Vermiform appendix (tissue), 1 donor: ENCODE measurements around a stretch of chr20.

DNA sequence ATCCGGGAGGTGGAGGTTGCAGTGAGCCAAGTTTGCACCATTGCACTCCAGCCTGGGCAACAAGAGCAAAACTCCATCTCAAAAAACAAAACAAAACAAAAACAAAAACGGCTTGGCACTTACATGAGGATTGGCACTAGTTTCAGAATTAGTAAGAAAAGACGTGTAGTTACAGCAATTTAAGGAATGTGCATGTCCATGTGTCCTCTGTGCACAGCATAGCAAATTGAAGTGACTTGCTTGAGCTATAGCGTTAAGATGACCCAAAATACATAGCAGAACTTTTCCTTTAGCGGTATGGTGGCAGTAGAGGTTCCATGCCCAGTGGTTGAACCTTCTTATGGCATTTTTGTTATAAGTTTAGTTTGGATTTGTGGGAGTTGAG is 2.0 kb downstream of the PARD6B start:
- PRO-cap, result no peak

DNA sequence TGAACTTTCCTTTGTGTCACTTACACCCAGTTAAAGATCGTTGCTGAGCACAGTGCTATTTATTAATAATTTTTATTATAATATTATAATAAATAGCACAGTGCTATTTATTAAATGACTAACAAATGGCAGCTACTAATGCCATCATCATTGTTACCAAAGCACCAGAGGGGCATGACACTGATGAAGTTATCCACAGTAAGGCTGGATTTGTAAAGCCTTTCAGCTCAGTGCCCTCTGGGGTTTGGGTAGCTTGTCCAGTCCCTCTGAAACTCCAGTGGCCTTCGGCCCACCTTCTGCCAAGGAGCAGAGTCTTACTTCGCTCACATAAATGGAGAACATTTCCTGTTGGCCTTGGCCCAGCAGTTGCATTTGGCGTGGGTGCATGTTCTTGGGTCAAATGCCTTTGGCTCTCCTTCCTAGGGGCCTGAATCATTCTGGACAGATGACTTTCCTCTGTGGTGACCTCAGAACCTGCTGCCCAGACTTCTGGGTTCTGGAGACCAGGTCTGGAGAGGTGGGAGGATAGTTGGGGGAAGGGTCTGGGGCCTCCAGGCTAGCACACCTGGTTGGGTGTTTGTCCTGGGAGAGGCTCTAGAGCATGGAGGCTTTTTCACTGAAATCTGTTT is 29.2 kb downstream of the BCAS4 start:
- PRO-cap, result no peak

DNA sequence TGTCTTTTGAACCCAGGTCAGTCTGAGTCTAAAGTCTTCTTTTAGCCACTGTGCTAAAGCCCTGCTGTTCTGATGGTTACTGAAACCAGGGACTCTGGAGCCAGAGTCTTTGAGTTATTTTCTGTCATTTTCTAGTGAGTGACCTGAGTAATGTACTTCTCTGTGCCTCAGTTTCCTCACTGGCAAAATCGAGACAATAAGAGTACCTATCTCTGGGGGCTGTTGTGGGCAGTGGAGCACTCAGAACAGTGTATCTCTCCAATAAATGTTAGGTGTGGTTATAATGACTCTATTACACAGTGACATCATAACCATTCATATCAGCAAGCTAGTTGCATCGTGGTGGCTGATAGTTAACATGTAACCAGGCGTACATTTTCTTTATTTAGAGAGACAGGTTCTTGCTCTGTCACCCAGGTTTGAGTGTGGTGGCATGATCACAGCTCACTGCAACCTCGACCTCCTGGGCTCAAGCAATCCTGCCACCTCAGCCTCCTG is 74.7 kb upstream of the KCNG1 start:
- PRO-cap, result bidirectional peak, plus-strand start at position 416 of the sequence, minus-strand start at position 247 of the sequence

DNA sequence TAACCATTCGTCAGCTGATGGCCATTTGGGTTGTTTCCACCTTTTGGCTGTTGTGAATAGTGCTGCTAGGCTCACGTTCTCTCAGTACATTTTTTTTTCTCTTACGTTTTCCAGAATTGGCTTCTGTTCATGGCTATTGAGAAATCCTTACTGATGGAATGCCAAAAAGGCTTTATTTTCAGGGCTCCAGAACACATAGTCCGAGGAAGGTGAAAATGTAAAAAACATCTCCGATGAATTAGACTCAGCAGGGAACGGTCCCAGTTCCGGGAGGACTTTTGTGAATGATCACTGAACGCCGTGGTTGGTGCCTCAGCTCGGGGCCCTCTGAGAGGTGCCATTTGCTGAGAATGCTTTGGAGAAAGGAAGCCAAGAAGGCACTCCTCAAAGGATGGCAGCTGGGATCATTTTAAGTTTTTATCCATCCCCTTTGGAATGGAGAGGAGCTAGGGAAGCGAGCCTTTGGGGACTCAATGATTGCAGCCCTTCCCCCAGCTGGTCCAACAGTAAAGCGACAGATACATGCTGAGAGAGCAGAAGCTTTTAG is 133.2 kb upstream of the KCNG1 start:
- PRO-cap, result no peak

GRCh38 chr20:51200028-51200346 is 177.1 kb upstream of the KCNG1 start:
- PRO-cap, result no peak

GRCh38 chr20:51413658-51414380 is 128.7 kb downstream of the NFATC2 start:
- PRO-cap, result unidirectional peak, plus-strand start at chr20:51414192

- PRO-cap, result no peak
Measured at GRCh38 chr20:51426740-51427514, 115.6 kb downstream of the NFATC2 start.

- PRO-cap, result no peak
Measured at GRCh38 chr20:51456198-51457177, 86.0 kb downstream of the NFATC2 start.

DNA sequence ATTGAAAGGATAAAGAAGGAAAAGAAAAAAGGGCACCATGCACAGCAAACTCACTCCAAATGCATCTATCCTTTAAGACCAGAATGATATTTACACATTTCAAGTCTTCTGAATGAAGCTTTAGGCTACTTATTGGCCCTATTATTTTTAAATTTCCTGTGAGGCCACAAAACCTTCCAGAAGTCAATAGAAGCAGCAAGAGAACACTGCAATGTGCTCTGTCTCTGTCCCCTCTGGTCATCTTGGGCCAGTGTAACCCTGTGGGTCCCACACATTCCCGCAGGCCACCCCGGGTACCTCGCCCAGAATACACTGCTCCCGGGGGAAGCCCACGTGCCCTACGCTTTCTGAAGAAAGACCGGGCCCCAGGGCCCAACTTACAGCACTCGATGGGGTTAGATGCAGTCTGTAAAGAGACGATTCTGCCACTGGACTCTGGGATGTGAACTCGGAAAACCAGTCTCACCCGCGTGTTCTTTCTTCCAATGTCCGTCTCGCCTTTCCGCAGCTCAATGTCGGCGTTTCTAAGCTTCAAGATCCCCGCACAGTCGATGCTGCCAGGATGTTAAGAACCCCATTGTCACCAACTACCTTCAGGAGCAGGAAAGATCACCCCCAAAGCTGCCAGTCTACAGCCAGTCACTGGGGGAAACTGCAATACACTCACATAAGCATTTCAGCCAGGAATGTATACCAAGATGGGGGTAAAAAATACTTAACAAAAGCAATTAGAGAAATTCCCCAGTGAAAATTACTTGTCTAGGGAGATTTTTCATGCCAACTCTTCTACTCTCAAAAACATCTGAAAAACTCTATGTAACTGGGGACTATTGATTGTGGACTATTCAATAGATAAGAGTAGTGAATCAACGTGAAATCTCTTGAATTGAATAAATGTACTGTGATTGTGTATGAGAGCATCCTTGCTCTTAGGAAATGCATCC is 68.6 kb downstream of the NFATC2 start:
- PRO-cap, result unidirectional peak, minus-strand start at position 241 of the sequence

DNA sequence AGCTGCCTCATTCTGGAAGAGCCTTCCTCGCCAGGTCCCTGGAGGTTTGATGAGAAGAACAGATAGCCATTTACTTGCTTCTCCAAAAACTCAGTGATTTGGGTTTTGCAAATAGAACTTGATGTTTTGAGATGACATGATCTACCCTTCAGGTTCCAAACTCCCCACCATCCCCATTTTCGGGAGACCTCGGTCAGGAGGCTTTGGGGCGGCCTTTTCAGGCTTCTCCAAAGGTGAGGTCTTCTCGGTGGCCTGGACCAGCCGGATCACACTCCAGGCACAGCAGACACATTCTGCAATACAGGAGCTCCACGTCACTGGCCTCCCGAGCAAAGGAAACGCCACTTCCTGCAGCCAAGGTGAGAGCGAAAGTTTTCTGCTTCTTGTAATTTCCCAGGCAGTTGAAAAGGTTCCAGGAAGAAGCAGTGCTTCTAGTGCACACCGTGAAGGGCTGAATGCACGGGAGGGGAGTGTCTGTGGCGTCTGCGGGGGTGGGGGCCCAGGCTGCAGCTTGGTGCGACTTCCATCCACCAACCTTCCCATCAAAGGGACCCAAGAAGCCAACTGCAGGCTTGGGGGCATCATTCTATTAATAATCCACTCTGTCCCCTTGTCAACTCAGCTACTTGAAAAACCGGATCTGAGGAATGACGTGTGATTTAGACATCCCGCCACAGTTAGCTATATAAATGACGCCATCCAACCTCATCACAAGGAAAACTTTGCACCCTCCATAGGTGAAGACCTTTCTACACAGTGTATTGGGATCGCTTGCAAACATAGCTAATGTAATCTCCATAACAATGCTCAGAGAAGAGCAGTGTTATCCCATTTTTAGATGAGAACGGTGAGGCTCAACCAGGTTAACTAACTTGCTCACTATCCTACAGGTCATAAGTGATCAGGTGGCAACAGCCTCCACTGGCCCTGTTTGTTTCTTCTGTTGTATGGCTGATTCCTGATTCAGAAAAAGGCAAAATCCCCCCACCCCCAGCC is 61.1 kb downstream of the NFATC2 start:
- PRO-cap, result no peak

- PRO-cap, result no peak
Measured at GRCh38 chr20:51497363-51497909, 45.1 kb downstream of the NFATC2 start.

DNA sequence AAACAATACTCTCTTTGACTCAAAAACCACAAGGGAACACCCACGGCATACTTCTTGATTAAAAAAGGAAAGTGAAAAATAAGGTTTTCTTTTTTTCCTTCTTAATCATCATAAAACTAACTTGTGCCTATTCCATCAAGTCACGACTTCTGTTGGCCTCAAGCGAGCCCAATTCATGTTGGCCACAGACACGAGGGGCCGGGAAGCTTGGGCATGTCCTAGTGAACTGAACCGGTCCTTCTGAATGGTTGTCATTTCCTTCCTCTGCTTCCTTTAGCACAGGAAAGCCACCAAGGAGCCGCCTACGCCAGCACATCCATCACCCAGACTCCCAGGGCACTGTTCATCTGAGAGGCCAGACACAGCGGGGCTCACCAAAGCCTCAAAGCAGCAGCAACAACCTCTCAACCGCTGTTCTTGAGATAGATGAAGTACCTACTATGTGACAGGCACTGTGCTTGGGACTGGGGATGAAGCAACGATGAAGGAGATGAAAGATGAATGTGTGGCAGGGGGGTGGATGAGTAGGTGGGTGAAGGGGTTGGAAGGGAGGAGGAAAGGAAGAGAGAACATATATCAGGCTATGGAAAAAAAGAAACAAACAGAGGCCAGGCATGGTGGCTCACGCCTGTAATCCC is 44.5 kb downstream of the NFATC2 start:
- PRO-cap, result no peak

DNA sequence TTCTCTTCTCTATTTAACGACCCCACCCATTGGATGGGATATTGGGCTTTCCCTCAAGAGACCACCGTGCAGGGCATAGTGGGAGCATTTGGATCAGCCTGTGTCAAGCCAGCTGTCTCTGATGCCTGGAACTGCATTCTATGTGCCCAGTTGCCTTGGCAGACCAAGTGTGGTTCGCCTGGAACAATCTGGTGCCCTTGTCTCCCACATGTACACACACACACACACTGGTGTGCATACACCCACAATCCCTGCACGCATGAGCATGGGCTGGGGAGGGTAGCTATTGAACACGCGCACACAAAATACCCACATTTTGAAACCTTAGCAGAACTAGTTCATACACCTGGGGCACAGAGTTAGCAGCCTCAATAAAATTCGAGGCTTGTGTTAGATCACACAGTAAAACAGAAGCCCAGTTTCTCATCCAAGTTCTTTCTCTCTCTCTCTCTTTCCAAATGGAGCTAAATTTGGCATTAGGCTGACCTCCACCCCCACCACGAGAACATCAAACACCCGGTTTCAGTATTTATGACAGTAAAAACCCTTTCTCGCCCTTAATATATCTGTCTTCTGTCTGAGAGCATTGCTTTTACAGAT is 18.1 kb upstream of the NFATC2 start:
- PRO-cap, result no peak

DNA sequence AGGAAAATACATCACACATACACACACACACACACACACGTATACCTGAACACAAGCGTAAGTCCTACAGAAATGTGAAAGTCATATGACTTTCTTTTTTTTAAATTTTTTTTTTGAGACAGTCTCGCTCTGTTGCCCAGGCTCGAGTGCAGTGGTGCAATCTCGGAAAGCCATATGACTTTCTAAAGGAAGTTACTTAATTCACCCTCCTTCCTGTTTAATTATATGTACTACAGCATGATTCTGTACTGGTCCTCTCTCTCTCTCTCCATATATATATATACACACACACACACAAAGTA is 108.3 kb upstream of the NFATC2 start:
- PRO-cap, result no peak

- PRO-cap, result no peak
Measured at GRCh38 chr20:52094751-52094950, 96.9 kb downstream of the ZFP64 start.

GRCh38 chr20:53000926-53001213 is 28.7 kb downstream of the TSHZ2 start:
- PRO-cap, result bidirectional peak, plus-strand start at chr20:53001345, minus-strand start at chr20:53001145

DNA sequence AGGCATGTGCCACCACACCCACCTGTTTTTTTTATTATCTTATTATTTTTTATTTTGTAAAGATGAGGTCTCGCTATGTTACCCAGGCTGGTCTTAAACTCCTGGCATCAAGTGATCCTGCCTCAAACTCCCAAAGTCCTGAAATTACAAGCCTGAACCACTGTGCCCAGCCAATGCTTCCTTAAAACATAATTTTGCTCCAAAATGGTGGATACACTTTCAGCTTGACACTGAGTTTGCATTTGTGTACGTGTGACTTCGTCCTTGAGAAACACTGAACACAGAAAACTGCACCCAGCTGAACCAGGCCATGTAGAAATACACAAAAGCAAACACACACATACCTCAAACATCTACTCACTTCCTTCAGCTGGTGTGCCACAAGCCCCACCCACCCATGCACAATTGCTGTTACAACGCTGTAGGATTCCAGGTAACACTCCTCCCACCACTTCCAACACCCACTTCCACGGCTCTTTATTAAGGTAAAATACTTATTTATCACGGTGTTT is 109.1 kb downstream of the TSHZ2 start:
- PRO-cap, result unidirectional peak, minus-strand start at position 276 of the sequence

DNA sequence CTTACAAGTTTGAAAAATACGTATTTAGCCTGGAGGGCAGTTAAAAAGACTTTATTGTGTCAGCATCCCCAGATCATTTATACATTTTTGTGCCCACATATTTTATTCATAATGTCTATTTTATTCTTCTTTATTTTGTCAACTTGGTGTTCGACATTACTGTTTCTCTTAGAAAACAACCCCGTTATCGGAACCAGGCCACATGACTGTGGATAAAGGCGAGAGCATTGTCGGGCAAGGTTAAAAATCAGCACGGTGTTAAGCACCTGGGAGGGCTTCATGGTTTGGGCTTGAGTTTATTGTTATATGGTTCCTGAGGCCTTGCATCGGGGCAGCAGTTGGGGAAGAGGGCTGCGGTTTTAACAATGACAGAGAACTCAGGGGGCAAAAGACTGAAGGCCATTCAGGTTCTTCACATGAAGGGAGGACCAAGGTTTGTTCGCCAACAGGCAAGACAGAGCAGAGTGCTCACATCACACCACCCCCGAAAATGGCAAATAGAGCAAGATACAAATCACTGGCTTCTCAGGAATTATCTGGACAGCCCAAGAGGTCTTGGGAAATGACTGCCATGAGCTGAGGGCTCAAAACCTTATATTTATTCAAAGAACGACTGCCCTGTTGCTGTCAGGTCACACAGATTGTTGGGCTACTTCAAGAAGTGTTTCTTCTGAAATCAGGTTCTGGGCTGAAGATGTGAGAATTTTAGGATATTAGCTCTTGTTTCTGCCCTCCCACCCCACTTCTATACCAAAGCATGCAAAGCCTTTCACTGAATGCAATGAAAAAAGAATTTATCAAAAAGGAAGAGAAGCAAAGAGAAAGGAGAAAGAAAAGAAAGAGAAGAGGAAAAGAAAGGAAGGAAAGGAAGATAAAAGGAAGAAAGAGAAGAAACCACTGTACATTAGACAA is 284.8 kb downstream of the ZNF217 start:
- PRO-cap, result no peak

DNA sequence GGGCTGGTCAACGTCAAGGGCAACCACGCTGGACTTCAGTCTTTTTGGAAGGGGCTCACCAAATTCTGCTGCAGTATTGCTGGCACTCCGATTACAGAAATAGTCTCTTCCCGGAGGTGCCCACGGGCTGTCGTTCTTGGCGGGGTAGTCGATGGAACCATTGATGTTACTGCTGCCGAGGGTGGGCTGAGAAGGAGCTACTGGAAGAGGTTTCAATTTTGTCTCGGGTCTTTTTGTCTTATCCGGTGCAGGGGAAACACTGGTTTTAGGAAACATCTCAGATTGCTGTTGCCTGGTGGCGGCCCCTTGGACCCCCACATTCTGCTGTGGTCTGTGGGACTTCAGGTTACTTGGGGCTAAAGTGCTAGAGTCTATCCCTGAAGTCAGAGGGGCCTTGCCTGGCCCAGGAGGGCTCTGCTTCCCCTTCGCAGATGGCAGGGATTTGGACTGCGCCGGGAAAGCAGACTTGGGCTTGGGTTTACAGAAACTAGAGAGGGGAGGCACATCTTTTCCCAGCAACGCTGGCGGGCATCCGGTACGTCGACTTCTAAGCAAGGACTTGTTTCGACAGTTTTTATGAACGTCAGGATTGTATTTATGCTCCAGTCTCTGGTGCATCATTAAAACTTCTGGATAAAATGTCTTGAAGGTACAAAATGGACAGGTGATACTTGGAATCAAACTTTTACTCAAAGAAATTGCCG is 17.5 kb downstream of the ZNF217 start:
- PRO-cap, result no peak

- PRO-cap, result bidirectional peak, plus-strand start at chr20:53580211, minus-strand start at chr20:53580060
Measured at GRCh38 chr20:53579762-53580417, 13.7 kb downstream of the ZNF217 start.